Placental pericyte (primary cell): ENCODE measurements around a stretch of chr9.

- CAGE, long polyA plus RNA: no peak
Observed at GRCh38 chr9:69192182-69192587, 18.1 kb downstream of the TJP2 start.

DNA sequence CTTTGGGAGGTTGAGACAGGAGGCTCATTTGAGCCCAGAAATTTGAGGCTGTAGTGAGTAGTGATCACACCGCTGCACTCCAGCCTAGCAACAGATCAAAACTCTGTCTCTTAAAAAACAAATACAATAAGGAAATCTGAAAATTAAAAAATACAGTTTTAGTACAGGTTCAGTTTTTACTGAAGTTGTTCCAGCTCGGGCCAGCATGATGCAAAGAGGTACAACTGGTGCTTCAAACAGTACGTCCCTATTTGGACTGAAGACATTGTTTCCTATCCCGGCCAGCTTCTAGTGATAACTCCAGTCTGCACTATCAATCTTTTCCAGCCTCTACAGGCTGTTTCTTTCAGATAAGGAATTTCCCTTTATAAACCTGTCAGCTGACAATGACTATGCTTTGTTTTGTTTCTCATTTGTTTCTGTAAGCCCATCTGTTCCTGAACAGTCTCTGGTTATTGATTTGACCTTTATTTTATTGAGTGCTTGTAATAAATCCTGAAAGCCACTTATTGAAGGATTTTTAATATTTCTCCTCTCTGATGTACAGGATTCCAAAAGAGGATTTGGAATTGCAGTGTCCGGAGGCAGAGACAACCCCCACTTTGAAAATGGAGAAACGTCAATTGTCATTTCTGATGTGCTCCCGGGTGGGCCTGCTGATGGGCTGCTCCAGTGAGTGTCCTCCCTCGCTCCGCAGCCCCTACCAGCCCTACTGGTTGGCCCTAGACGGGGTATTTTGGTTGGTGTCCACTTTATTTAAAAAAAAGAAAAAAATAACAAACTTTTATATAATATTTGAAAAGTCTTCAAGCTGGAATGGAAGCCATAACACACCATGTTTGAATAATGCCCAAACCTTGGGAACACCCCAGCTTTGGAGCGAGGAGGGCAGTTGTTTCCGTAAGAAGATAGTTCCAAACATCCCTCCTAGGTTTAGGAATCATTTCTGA is 42.0 kb downstream of the TJP2 start:
- CAGE, long polyA plus RNA: no peak

DNA sequence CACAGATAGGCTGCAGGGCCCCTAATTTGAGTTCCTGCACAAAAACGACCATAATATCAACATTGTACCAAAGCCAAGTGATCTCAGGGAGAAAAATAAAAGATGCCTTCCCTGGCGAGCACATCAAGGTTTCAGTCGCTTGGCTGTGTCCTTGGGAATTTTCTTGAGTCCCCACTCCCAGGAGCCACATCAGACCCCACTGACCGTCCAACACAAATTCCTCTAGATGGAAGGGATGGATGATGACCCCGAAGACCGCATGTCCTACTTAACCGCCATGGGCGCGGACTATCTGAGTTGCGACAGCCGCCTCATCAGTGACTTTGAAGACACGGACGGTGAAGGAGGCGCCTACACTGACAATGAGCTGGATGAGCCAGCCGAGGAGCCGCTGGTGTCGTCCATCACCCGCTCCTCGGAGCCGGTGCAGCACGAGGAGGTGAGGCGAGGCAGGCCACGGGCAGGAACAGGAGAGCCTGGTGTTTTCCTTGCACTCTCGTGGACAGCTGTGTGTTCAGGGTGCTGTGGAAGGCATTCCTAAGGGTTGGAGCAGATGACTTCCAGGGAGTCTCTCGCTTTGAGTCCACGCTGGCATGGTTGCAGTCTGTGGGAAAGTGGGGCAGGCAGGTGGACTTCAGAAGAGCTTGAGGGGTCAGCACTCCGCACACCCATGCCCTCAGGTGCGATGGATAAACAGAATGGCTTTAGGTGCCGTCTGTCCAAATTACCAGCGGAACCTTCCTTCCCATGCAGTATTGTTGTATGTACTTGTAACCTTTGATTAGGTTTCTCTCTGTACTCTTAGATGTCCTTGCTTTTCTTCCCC is 73.9 kb downstream of the TJP2 start:
- CAGE, long polyA plus RNA: no peak

DNA sequence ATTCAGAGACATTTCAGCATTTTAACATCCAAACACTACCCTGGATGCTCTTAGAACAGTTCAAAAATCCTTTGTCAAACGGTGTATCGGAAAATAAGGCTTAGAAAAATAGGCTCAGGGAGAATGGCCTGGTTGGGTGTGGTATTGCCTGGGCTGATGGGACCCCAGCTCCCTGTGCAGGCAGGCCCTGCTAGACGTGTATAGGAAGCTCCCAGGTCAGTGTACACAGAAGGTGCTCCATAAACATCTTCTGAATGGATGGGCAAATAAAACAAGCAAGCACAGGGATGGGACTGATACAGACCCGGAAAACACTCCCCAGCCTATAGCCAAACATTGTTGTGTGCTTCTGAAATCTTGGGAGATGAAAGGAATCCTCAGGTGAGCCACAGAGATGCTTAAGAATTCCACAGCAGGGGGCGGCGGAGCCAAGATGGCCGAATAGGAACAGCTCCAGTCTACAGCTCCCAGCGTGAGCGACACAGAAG is 151.7 kb downstream of the ENTREP1 start:
- CAGE, long polyA plus RNA: no peak

- CAGE, long polyA plus RNA: no peak
Observed at GRCh38 chr9:69867250-69867663, 46.6 kb downstream of the CFAP95 start.

DNA sequence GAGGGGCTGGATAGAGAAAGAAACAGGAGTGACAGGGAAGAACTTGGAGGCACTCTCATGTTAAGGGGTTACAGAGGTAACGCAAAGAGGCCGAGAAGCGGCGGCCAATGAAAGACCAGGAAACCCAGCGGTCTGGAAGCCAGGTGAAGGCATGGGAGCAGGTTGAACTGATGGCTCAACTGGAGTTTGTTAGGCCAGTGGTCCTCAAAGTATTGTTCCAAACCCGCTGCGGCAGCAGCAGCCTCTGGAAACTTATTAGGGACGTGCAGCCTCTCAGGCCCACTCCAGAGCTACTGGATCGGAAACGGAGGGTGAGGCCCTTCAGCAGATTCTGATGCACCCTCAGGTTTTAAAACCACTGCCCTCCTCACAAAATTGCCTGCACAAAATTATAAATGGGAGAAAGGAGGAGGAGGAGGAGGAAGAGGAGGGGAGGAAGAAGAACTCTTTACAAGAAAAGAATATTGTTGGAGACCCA is 775 bp upstream of the MAMDC2 start:
- CAGE, long polyA plus RNA: no peak

DNA sequence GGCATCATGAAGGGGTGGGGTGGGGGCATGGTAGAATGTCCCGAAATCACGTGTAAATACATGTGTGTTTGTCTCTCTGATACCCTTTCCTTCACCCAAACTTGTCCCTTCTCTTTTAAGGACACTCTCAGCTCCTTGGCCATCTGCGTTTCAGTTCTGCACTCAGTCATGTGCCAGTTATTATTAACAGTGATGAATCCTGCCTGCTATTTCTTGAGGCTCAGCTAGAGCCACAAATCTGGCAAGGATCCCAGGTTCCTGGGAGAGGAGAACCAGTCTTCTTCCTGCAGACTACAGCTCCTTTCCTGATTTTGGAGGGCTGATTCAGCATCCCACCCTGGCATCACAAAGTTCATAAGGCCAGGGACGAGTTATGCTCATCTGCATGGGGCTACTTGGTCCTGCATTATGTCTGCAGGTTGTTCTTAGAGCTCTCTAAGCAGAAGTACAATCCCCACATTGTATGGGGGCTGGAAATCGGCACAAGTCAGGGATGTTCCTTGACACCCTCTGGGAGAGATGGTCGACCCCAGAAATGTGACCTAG is 5.6 kb downstream of the MAMDC2 start:
- CAGE, long polyA plus RNA: no peak

- CAGE, long polyA plus RNA: no peak
Observed at GRCh38 chr9:70080522-70080967, 36.9 kb downstream of the MAMDC2 start.

GRCh38 chr9:70110644-70111293 is 67.1 kb downstream of the MAMDC2 start:
- CAGE, long polyA plus RNA: no peak

DNA sequence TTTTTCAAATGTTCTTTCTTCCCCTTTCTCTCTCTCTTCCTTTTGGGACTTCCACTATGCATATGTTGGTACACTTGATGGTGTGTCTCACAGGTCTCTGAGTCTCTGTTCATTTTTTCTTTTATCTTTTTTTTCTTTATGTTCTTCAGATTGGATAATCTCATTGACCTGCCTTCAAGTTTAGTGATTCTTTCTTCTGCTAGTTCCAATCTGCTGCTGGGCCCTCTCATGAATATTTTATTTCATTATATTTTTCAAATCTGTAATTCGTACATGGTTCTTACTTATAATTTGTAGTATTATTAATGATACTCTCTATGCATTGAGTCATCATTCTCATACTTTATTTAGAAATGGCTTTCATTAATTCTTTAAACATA is 69.1 kb upstream of the SMC5 start:
- CAGE, long polyA plus RNA: no peak

DNA sequence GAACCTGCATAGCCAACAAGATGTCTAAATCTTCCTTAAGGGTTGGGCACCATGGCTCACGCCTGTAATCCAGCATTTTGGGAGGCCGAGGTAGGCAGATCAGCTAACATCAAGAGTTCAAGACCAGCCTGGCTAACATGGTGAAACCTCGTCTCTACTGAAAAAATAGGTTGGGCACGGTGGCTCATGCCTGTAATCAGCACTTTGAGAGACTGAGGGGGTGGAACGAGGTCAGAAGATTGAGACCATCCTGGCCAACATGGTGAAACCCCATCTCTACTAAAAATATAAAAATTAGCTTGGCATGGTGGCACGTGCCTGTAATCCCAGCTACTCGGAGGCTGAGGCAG is 43.2 kb downstream of the SMC5 start:
- CAGE, long polyA plus RNA: no peak

GRCh38 chr9:70410269-70410813 is 4.1 kb downstream of the KLF9 start:
- CAGE, long polyA plus RNA: no peak

- CAGE, long polyA plus RNA: no peak
Observed at GRCh38 chr9:70422307-70422957, 8.0 kb upstream of the KLF9 start.

DNA sequence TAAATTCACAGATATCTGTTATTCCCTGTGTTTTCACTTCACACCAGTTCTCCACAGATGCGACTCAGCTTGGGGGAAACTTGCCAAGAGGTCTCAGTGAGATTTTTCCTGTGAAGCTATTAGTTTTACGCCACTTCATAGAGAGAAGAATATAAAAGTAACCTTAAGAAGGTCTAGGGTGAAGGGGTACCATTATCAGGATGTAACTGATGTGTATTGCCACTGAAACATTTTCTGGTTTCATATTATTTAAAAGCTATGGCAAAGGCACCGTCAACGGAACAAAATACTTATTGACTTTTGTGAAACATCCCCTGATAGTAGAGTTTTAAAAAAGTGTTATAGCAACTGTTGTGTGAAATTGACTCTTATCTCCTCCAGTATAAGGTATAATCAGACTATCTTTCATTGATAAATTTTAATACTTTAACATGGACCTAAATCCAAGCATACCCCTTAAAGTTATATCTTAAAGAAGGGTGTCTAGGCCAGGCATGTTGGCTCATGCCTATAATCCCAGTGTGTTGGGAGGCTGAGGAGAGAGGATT is 42.3 kb upstream of the KLF9 start:
- CAGE, long polyA plus RNA: no peak

DNA sequence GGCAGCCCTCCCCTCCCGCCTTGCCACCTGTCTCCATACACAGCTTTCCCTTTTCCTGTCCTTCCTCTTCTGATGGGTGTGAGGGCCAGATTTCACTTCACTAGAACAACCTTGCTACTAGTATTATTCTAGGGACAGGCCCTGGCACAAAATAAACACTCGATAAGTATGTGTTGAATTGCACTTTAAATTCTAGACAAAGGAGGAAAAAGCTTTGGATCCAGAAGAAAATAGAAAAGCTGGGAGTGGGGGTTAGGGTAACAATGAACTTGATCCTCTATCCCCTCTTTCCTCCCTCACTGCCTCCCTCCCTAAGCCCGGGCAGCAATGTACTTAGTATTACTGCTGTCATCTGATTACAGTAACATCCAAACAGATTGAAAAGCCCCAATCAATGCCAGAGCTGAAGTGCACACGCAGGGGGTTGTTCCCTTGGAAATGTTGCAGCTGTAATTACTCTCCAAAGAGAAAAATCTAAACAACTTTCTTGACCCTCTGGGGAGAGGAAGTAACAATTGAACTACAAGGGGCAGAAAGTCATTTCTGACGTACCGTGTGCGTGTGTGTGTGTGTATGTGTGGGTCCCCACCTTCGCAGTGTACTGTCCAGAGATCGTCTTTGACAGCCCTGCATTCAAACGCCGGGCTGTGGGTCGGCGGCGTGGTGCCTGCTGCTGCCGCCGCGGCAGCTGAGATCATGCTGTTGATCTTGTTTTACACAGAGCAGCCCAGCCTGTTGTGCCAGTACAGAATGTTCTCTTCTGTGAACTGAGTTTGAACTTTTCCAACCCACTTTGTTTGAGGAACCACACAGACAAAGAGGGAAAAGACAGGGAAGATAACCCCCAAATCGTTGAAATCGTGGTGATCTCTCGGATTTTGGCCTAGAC is 66.0 kb upstream of the KLF9 start:
- CAGE, long polyA plus RNA: no peak

GRCh38 chr9:70585094-70585356 is 170.6 kb upstream of the KLF9 start:
- CAGE, long polyA plus RNA: no peak

DNA sequence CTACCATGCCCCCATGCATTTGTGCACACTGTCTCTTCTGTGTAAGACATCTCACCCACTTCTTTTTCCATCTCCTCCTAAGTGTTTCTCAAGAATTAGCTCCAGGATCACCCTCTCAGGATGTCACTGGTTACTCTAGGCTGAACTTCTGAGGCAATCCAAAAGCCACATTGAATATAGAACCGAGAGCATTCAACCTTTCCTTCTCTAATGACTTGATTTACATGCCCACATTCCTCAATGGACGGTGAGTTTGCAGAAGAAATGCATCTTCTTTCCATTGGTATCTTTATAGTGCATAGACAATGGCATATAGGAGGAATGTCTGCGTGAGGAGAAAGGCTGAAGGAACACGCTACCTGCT is 68.6 kb downstream of the CEMIP2 start:
- CAGE, long polyA plus RNA: no peak

DNA sequence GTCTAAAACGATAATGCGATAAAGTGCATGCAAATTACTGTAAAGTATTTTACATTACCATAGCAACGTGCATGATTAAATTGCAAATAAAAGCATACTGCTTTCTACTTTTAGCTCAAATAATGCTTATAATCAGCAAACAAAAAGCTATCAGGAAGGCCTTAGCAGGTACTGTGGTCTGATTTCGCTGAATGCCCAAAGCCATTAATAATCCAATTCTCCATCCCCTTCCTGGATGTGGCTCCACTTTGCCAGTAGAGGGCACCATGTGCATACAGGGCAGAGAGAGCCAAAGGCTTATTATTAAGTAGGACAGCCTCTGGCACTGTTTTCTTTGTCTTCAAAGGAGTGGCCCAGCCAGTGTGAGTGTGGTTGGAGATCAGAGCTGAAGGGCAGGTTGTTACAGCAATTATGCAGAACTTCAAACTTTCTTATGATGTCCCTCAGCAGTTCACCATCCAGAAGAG is 38.5 kb upstream of the CEMIP2 start:
- CAGE, long polyA plus RNA: no peak

GRCh38 chr9:71897612-71898078 is 13.3 kb downstream of the ABHD17B start:
- CAGE, long polyA plus RNA: no peak

GRCh38 chr9:72129633-72130257 is 19.5 kb upstream of the GDA start:
- CAGE, long polyA plus RNA: no peak